Glomerular endothelial cell (primary cell): ENCODE measurements around a stretch of chr1.

- RAMPAGE, long total RNA: no peak
Observed at GRCh38 chr1:207024745-207025899, 7.4 kb downstream of the C1orf116 start.

DNA sequence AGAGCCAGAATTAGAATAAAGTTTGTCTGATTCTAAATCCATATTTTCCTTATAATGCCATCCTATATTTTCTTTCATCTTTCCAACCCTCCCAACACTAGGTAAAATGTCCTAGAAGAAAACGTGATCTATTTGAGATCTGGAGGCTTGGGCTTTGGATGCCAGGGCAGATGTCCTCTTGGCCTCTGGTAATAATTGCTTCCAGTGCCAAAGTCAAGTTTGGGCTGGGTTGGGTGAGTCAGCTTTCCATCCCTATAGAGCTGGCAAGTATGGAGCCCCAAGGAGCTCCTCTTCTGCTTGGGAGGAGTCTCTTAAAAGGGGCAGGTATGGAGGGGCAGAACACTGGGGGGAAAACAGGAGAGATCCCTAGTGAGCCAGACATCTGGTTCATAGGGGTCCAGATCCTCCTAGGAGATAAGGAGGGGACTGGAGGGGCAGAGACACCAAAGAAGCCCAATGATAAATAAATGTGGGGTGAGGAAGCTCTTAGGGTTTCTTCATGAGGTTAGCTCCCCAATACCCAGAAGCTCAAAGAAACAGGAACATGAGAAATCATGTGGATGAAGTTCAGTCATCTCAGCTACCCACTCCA lies 3.6 kb downstream of the C1orf116 start:
- RAMPAGE, long total RNA: no peak

GRCh38 chr1:207033258-207033732 lies 739 bp upstream of the C1orf116 start:
- RAMPAGE, long total RNA: no peak

- RAMPAGE, long total RNA: no peak
Observed at GRCh38 chr1:207105917-207106498, 2.0 kb downstream of the C4BPA start.

DNA sequence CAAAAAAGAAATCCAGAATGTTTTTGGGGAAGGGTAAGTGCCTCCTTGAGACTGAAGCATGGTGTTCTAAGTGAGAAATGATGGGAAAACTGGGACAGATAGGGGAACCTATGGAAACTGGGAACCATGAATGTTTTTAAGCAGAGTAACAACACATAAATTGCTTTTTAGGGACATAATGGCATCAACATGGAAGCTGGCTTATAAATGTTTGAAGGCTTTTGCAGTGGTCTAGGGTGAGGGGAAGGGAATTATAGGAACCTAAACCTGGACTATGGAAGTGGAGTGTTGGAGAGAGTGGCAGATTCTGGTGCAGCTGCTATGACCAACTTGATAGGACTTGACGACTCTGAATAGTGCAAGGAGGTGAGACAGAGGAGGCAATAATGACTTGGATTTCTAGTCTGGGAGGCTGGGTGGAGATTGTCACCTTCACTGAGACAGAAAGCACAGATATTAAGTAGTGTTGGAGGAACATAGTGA lies 3.6 kb downstream of the C4BPA start:
- RAMPAGE, long total RNA: no peak

DNA sequence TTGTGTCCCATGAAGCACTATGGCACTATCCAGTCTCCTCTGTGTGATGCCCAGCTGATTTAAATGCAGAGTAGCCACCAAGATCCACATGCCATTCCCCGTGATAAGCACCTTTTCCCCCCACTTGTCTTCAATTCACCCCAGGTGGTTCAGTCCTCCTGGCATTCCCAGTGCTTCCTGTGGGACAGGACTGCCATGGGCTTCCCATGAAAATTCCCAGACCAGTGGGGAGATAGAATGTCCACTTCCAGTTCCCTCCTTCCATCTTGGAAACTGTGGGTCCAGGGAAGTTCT lies 49.1 kb downstream of the C4BPA start:
- RAMPAGE, long total RNA: no peak

GRCh38 chr1:207305018-207305507 lies 16.4 kb upstream of the CD55 start:
- RAMPAGE, long total RNA: no peak

DNA sequence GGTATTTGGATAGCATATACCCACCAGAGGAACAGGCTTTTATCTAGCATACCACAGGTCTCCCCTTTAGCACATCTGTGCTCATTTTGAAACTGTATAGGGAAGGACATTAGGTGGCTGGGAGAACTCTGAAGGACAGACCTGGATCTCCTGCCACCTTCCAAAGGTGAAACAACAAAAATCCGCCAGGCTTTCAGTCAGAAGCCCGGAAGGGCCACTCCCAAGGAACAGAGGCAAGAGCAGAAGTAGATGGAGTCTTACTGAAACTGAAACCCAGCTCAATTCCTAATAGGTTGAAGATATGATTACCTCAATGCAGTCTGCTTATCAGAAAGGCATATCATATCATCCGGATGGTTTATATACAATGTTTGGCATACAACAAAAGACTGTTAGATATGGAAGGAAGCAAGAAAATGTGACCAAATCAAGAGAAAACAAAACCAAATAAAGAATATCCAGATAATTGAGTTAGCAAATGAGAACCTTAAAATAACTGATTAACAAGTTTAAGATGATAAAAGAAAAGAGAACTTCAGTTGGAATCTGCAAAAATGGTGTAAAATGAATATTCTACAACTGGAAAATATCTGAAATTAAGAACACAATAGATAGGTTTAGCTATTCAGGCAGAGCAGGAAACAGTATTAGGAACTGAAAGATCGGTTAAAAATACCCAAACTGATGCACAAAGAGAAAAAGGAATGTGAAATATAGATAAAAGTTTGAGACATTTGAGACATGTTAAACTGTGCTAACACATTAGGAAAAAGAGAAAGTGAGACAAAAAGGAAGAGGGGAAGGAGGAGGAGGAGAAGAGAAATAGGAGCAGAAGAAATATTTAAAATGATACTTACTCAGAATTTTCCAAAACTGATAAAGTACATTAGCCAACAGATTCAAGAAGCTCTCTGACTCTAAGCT lies 11.9 kb downstream of the CD55 start:
- RAMPAGE, long total RNA: no peak

DNA sequence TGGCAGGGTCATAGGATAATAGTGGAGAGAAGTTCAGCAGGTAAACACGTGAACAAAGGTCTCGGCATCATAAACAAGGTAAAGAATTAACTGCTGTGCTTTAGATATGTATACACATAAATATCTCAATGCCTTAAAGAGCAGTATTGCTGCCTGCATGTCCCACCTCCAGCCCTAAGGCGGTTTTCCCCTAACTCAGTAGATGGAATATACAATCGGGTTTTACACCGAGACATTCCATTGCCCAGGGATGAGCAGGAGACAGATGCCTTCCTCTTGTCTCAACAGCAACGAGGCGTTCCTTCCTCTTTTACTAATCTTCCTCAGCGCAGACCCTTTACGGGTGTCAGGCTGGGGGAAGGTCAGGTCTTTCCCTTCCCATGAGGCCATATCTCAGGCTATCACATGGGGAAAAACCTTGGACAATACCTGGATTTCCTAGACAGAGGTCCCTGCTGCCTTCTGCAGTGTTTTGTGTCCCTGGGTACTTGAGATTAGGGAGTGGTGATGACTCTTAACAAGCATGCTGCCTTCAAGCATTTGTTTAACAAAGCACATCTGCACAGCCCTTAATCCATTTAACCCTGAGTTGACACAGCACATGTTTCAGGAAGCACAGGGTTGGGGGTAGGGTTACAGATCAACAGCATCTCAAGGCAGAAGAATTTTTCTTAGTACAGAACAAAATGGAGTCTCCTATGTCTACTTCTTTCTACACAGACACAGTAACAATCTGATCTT lies 9.4 kb upstream of the CR1L start:
- RAMPAGE, long total RNA: no peak

DNA sequence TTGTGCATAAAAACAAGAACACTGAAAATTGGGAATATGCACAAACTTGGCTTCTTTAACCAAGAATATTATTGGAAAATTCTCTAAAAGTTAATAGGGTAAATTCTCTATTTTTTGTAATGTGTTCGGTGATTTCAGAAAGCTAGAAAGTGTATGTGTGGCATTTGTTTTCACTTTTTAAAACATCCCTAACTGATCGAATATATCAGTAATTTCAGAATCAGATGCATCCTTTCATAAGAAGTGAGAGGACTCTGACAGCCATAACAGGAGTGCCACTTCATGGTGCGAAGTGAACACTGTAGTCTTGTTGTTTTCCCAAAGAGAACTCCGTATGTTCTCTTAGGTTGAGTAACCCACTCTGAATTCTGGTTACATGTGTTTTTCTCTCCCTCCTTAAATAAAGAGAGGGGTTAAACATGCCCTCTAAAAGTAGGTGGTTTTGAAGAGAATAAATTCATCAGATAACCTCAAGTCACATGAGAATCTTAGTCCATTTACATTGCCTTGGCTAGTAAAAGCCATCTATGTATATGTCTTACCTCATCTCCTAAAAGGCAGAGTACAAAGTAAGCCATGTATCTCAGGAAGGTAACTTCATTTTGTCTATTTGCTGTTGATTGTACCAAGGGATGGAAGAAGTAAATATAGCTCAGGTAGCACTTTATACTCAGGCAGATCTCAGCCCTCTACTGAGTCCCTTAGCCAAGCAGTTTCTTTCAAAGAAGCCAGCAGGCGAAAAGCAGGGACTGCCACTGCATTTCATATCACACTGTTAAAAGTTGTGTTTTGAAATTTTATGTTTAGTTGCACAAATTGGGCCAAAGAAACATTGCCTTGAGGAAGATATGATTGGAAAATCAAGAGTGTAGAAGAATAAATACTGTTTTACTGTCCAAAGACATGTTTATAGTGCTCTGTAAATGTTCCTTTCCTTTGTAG lies 42.5 kb downstream of the CD46 start:
- RAMPAGE, long total RNA: no peak

DNA sequence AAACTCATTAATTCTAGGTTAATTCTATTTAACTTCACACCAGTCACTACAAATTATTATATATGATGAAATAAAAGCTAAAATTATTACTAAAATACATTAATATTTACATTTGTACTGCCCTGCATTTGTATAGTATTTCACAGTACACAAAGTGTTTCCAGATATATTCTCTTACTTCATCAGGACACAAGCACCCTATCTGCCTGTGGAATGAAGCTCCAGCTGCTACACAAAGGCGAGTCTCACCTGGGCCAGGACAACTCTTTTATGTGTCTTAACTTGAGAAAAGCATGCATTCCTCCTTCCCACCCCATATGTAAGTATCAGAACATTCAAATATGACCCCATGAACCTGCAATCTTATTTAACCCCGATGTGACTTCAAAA lies 50.9 kb downstream of the CD46 start:
- RAMPAGE, long total RNA: no peak

GRCh38 chr1:207806713-207807325 lies 55.0 kb downstream of the CD46 start:
- RAMPAGE, long total RNA: no peak

DNA sequence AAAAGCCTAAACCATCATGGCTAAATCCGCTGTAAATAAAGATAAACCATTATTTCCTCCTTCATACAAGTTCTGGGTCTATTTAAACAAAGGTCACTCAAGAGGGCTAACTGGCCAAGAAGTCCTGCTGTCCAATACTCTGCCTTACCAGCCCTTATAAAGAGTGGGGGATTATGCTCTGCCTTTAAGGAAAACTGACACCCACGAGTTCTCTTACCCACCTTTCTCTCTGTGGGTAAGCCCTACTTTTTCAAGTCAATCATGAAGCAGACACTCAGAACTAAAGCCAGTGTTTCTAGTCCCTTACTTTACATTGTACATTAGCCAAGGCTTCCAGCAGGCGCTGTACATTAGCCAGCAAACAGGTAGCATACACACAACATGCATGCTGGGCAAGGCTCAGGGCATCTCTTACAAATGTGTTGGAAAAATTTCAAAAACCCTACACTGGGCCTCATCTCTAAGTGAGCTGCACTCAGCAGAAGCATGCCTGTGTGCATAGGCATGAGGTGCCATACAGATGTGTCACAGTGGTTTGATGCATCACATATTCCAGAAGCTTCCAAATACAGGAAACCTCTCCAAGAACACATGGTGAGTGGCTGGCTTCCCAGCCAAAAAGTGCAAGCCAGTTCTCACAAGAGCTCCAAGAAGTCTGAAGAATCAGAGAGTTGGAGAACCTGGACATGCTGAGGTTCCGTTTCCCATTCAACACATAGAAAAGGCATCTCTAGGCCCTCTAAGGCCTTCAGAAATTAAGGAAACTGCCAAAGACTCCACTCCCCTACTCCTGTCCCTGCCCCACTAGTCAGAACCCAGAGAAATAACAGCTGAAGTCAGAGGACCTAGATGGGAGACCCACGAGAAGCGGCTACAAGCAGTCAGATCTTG lies 58.2 kb downstream of the CD46 start:
- RAMPAGE, long total RNA: no peak

GRCh38 chr1:207822548-207823497 lies 71.0 kb downstream of the CD46 start:
- RAMPAGE, long total RNA: no peak

DNA sequence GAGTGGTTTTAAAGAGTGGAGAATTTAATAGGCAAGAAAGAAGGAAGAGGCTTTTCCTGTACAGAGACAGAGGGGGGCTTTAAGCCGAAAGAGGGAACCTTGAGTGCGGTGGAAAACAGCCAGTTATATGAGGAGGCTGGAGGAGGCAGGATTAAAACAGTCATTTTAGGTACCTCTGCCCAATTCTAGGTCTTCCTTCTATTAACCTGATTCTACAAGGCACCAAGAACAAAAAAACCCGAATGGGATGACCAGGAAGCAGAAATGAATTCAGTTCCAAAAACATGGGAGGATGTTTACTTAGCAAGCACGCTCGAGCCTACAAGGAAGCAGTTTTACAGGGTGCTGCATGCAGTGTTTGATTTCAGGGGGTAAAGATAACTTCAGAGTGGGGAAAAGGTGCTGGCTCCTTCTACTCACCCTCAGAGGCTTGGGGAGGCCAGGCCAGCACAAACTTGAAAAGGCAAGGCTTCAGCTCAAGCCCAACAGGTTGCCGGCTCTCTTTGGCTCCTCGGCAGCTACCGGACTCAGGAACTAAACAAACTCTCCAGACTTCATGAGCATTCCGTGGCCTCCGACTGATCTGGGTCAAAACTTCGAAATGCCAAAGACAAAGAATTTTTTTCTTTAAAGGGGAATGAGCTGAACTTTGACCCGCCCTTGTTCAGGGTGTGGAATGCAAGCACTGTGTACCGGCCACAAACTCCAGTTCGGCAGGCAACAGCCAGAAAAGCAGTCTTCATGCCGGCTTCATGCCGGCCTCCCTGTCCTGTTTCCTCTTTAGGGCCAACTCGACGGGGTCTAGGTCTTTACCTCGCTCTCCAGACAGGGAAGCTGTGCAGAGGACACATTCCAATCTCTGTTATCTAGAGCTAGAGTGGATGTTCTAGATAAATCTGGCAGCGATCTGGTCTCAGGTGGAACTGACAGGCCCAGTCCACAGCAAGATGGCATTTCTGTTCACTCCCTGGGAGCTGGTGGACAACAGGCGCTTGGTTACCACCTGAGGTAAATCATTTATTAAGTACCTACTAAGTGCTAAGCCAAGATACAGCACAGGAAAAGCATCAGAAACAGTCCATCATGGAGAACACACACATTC lies 74.8 kb downstream of the CD46 start:
- RAMPAGE, long total RNA: no peak

DNA sequence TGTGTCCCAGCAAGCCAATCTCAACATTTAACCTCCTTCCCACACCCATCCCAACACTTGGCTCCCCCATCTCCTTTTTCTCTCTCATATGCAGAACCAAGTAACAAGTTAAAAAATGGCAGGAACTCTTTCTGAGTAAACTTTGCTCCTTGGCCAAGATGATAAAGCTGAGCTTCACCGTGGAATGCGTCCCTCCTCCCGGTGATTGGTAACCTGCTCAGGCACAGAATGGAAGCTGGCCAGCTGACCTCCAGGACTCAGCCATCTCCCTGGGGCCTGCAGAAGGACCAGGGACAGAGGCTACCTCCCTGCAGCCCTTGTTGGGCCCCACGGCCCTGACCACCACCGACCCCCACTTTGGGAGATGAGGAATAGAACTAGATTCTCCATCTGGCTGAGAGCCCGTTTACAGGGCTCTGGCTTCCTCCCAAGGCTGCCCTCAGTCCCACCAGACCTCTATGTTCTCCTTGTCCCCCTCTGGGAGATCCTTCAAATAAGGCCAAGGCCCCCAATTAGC lies 74.3 kb downstream of the CD34 start:
- RAMPAGE, long total RNA: no peak

GRCh38 chr1:207919738-207920330 lies 8.9 kb upstream of the CD34 start:
- RAMPAGE, long total RNA: no peak

GRCh38 chr1:207941483-207942115 lies 30.7 kb upstream of the CD34 start:
- RAMPAGE, long total RNA: no peak

DNA sequence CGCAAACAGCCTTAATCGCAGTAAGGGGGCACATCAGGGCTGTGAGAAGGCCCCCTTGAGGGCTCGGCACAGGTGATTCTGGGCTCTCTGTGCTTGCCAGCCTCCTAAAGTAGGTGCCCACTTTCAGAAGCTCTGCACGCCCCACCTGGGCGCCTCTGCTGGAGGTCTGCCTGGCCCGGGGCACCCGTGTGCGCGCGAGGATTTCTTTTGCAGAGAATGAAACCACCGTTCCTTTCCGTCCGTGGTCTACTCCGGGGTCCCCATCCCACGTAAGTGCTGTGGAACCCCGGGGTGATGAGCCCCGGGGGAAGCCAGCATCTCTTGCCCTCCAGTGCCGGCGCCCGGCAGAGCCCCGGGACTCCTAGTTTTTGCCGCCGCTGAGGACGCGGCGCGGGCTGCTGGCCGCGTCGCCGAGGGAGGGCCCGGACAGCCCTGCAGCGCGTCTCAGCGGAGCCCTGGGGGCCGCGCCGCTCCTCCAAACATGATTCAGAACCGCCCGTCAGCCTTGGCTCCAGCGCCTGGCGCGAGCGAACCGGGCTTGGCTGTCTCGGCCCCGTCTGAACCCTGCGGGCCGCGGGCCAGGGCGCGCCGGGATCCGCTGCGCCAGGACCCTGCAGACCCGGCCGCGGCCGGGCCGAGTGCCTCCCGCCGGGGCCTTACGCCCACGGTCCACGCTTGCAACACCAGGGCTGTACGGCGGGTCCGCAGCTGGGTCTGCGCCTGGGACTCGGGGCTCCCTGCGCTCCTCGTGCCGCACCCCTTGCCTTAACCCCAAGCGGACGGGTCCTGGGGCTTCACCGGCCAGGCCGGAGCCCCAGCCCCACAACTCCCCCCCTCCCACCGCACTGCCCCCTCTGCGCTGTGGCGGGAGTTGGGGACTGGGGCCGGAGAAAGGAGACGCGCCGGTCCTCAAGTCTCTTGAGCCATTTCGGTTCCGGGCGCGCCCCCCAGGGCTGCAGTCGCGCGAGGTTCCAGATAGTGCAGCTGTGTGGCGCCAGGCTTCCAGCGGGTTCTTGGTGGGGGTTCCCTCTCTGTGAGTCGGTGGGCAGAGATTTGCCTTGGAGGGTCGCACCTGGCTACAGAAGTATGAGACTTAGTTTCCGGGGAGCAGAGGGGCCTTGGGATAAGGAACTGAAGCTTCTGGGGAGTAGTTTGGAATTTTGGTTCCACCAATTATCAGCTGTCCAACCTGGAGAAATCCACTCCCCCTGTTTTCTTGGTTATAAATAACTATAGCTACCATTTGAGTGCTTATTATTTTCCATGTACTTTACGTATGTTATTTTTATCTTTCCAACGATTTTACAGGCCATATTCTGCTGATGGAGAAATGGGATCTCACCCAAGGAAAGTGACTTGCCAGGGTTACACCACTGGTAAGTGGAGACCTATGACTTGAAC lies 48.4 kb upstream of the CD34 start:
- RAMPAGE, long total RNA: no peak

GRCh38 chr1:208149405-208150298 lies 94.5 kb downstream of the PLXNA2 start:
- RAMPAGE, long total RNA: no peak